ENCODE measurements around a stretch of chr5.

GRCh38 chr5:149506908-149507435 is 44.3 kb downstream of the CSNK1A1 start:
- PRO-cap: no peak

GRCh38 chr5:149549244-149549547 is 2.0 kb downstream of the CSNK1A1 start:
- PRO-cap: no peak

DNA sequence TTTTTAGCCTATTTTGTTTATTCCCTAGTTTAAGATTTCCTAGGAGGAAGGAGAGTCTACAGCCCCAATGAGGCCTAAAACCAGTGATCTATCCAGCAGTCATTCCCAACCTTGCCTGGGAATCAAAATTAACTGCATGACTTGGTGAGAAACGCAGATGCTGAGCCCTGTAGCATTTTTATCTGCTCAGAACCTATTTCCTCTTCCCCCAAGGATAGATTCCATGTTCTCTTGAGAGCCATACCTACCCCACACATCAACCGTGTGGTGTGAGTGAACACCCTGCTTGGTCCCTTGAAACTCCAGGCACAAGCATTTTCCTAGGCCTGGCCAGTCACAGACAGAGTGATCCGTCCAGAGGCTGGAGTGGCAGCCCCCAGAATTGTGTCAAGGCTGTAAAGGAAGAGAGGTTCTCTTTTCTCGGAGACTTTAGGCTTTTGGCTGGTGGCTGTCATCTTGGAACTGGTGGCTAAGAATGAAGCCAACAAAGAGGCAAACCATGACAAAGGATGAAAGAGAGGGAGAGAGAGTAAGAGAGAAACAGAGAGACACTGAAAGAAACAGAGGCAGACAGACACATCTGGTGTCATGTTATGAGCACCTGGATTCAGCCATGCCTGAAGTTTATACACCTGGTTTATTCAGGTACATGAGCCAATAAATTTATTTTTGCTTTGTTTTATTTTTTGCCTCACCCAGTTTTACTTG is 66.0 kb downstream of the ARHGEF37 start:
- PRO-cap: no peak

DNA sequence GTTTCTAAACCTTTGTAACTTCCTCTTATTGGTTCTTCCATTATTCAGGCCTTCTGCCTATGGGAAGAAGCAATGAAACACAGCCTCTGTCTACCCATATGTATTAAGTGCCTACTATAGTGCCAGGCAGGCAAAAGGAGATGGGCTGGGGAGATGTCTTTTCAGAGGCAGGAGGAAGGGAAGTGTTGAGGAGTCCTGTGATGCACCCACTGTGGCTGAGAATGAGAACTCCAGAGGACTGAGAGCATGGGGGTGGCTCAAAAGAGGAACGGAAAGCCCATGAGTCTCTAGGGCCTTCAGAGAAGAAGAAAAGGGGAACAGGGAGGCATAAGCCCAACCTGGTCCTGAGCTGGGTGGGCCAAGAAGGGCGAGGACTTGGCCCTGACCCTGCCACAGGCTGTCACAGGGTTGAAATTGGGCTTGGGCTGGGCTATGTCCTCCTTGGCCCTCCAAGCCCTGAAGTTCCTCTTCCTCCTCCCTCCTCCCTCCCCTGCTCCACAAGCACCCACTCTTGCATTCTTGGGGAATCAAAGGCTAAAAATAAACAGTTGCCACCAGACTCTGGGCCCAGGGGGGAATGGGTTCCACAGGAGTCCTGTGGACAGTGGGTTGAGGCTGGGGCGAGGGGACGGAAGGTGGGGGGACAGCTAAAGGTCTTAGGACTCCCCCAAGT is 49.3 kb upstream of the PPARGC1B start:
- PRO-cap: no peak

- PRO-cap: bidirectional peak, plus-strand start at chr5:149703112, minus-strand start at chr5:149702905; unidirectional peak, minus-strand start at chr5:149703329
Observed at GRCh38 chr5:149702988-149703530, 27.1 kb upstream of the PPARGC1B start.

DNA sequence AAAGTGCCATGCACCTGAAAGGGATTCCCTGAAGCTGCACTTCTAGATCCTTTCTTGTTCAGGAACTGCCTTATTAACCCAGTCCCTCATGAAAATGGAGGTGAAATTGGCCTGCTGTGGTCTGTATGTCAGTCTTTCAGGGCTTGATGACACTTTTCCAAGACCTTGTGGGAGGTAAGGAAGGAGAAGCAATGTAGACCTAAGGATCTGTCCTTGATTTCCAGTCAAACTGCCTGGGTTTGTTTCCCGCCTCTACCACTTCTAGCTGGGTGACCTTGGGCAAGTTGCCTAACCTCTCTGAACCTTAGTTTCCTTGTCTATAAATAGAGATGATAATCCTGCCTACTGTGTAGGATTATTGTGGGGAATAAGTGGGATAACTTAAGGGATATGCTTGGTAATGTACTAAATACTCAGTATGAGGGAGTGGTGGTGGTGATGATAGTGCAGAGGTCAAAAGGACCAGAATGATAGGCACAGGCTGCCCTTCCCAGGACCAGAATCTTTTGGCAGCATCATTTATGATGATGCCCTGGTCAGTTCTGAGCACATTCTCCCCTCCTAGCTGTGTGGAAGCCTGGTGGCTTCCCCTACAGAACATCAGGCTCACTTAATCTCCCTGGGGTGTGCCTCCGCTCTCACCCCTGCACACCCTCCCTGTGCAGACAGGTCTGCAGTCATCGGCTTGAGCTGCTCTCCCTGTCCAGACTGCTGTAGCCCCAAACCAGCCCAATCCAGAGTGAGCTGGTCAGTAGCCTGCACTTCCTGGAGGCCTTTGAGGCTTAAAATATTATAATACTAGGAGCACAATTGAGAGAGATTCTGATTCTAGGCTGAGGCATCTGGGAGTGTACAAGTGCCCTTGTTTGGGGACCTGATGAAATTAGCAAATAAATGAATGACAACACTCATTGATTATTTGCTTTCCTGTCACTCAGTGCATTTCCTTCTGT is 59.9 kb downstream of the PPARGC1B start:
- PRO-cap: no peak

GRCh38 chr5:149808049-149808750 is 78.1 kb downstream of the PPARGC1B start:
- PRO-cap: no peak

DNA sequence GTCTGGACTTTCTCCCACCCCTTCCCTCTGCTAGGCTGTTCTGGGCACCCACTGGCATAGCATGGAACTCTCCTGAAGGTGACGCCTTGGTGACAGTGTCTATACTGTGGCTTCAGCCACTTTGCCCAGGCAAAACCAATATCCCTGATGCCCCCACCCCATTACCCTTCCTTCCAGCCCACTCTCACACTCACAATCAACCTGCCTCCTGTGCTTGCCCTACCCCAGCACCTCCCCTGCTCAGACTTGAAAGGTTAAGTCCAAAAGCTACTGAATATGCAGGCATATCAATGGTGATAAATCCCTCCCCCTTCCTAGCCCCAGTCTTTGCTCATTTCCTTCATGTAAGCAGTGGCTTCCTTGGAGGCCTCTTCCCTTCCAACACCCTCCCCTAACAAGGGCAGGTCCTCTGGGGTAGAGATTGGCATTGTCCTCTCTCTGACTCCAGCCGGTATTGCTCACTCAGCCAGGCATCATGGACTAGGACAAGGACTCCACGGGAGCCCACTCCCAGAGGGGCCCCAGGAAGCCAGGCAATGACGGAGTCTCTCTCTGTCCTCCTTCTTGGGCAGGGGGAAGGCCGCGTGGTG is 102.8 kb downstream of the PDE6A start:
- PRO-cap: no peak

- PRO-cap: no peak
Observed at GRCh38 chr5:149995966-149996473, 4.4 kb downstream of the TIGD6 start.

GRCh38 chr5:150064976-150065874 is 21.1 kb downstream of the CSF1R start:
- PRO-cap: no peak

GRCh38 chr5:150154809-150155351 is 765 bp downstream of the PDGFRB start:
- PRO-cap: no peak

DNA sequence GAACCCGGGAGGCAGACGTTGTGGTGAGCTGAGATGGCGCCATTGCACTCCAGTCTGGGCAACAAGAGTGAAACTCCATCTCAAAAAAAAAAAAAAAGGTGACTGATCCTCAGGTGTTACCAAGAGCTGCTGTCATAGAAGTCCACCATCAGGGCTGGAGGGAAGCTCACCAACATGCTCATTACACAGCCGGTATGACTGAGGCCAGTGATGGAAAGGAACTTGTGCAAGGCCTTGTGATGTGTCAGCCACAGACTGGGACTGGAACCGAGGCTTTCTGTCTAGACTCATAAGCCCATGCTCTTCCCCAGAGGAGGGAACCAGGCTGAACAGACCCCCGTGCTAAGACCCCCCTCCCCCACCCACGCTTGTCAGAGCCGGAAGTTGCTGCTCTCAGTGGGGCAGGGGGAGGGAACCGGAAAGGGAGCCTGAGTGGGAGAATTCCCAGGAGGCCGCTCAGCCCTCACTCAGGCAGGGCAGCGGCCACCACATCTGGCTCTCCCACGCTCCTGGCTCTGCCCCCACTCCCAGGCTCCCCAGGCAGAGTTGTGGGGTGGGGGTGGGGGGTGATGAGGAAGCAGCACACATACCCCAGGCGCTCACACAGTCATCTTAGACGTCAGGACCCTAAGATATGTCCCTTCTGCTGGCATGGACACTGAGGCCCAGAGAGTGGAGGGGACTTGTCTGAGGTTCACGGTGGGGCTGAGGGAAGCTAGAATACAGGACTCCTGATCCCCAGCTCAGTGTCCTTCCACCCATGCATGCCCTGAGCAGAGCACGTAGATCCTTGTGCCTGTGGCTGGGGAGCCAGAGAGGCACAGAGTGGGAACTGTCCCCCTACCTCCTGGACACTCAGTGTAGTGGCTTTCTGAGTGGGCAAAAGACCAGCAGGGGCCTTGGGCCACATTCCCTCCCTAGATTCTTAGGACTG is 4.2 kb upstream of the PDGFRB start:
- PRO-cap: no peak

DNA sequence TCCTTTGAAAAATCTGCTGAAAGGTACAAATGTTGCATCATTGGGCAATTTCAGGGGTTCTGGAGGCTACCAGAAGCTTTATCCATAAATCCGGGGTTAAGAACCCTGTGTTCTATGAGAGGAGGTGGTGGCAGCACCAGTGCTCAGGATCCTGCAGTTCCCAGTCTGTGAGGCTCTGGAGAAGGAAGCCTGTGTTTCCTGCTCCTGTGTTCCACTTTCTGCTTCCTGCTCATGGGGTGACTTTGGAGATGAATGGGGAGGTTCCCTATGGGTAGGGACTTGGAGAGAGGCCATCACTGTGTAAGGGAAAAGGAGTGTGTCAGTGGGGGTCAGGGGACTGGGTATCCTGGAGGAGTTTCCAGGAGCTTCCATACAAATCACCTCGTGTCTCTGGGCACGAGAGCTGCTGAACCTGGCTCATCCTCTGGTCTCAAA is 2.3 kb downstream of the CDX1 start:
- PRO-cap: bidirectional peak, plus-strand start at position 156 of the sequence, minus-strand start at position 177 of the sequence

DNA sequence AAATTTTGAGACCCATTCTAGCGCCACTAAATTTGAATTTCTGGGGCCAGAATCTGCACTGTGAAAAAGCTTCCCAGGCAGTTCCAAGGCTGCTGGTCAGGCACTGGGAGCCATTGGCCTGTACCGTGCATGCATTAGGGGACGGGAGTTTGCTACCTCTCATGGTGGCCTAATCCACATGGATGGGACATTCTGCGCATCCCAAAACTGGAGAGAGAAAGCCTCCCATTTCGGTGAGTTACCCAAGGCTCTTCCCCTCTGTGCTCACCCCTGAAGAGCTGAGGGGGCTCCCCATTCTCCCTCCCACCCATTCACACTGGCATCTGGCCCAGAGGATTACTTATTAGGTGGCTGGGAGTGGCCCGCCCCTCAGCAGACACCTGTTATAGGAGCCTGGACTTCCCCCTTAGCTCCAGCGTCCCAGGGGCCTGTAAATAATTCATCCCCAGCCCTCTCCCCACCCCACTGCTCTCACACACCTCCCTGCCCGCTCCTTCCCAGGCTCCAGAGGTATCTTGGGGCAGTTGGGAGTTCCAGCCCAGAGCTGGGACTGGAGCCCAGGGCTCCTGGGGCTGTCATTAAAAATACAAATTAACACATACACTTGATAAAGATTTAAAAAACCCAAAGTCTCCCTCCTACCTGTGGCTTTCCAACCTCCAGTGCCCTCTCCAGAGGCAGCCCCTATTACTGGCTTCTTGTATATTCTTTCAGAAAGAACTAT is 11.6 kb downstream of the CDX1 start:
- PRO-cap: unidirectional peak, plus-strand start at position 504 of the sequence

DNA sequence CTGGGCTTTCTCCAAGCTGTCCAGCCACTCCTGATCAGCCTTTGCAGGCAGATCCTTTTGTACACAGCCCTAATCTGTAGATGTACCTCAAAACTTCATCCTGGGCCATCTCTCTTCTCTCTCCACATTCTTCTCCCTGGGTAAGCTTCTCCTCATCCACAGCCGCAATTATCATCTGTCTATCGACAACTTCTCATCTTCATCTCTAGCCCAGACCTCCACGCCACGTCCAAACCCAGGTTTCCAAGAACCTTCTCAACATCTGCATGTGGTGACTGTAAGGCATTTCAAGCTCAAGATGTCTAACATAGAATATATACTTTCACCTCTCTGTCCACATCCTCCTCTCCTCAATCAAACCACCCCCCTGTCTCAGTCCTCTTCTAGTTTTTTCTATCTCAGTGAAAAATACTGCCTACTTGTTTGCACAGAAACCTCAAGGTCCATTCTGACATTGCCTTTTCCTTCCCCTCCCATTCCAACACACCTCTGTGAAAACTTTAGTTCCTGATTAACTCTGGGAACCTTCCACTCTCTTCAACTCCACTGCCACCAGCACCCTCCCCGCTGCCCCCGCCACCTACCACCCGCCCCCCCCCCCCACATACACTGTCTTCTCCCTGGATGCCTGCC is 2.5 kb upstream of the TCOF1 start:
- PRO-cap: no peak

GRCh38 chr5:150374884-150375405 is 17.4 kb downstream of the TCOF1 start:
- PRO-cap: no peak

DNA sequence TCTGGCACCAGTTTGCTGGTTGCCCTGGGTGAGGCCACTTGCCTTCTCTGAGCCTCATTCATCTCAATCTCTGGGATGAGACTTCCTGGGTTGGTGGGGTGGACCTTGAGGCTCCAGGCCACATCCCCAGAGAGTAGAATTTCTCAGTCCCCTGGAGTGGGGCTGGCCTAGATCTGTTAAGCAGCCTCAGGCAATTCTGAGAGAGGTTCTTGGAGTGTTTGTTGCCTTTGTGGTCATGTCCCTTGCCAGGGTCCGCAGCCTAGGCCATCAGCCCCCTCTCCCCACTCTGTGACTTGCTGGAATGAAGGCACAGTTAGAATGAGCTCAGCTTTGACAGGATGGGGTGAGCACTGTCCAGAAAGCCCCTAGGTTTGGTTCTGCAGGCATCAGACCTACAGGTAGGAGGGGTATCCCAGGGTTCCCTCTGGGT is 27.3 kb downstream of the CD74 start:
- PRO-cap: no peak

DNA sequence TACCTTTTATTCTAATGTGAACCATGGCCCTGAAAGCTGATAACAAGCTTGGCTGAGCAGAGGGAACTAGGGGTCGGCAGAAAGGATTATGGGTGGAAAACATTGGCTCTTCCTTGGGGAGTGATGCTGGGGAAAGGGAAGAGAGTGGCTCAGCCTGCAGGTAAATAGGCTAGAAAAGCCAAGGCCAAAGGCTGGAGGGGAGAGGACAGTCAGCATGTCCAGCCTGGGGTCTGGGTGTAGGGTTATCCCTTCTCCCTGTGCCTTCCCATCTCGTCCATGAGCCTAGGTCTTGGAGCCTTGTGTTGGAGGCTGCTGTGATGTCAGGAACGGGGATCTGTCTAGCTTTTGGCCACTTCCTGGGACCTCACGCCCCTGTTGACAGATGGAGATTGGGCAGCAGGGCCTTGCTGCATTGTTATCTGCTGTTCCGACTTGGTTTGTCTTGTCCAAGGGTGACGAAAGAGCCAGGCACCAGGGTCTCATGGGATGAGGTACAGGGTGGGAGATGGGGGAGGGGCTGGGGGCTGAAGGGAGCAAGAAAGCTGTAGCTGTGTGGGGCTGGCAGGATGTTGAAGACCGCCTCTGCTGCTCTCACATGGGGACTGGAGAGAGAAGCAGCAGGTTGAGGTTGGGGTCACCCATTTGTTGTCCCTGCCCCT is 10.9 kb downstream of the CD74 start:
- PRO-cap: no peak

DNA sequence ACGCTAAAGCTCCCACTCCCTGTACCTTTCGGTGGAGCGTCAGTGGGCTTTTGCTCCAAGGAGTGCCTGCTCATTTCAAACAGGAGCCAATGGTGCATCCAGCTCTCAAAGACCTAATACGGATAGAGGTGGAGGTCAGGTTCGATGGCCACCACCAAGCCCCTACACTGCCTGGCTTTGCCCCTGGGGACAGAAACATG is 8.2 kb downstream of the CD74 start:
- PRO-cap: no peak

DNA sequence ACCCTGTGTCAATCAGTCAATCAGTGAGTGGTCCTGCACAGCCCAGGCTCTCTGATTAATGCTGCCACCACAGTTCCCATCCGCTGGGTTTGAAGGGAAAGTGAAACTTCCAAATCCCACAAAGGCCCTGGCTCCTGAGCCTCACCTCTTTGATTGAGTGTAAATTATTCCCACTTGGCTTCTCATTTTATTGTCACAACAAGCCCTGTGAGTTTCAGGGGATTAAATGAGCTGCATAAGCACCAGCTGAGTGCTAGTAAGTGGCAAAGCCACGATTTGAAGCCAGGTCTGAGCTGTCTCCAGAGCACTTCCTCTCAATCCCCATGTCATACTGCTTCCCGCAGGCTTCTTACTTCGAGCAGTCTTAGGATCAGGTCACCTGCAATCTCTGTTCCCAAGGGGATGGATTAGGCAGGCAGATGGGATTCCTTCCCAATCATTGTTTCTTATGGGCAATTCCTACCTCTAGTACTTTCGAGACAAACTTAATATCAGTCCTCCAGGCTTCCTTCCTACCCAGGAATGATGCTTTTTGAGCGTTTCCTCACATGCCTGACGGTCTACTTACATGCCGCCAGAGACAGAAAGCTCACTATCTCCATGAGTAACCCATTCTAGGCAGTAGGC is 17.9 kb downstream of the RPS14 start:
- PRO-cap: no peak